ENCODE measurements around the gene IZUMO1R.

GRCh38 chr11:94200796-94201663 lies 72.4 kb downstream of the PANX1 start:
- RRBS = no CpG with 5 or more reads among the region's 5 CpGs

- RRBS = no CpG with 5 or more reads among the region's 7 CpGs
Observed at GRCh38 chr11:94304429-94304833, at the start of gene IZUMO1R. TSS of gene IZUMO1R (plus strand) at chr11:94304580.

- RRBS = no CpG with 5 or more reads among the region's 4 CpGs
Observed at GRCh38 chr11:94459173-94459676, 34.4 kb downstream of the MRE11 start.

GRCh38 chr11:94583928-94584663 lies 16.9 kb downstream of the PIWIL4 start:
- RRBS = no CpG with 5 or more reads among the region's 6 CpGs

DNA sequence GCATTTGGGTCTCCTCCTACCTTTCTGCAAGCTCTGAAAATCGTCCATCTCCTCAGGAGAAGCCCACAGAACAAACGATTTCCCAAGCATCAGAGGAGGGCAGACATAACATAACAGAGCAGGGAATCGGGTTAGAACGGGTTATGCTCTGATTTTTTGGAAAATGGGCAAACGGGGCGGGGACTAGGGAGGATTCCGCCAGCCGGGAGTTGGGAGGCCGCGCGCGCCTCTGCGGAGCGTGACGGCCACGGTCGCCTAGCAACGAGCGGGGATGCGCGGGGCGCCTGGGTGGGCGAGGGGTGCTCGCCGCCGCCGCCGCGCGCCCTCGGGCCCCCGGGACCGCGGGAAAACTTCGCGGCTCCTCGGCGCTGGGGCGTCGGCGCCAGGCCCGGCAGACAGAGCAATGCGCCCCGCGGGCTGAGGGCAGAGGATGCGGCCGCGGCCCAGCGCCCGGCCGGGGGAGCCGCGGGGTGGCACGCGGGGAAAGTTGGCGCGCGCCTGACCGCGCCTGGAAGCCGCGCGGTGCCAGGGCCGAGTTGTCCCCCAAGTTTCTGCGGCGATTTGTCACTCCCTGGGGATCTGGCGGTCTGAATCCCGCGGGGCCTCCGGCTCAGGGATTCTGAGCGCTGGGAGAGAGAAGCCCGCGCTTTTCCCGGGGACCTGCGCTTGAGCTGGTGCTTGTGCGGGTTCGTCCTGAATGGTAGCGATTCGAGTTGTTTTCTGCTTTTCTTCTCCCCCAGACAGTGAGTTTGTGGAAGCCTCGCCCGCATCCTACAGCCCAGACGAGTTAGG lies 27.8 kb upstream of the AMOTL1 start:
- RRBS = 1% methylated on average over 24 of the region's 82 CpGs

GRCh38 chr11:94796392-94796709 lies 28.2 kb downstream of the AMOTL1 start:
- RRBS = no CpG with 5 or more reads among the region's 4 CpGs

- RRBS = no CpG with 5 or more reads among the region's 14 CpGs
Observed at GRCh38 chr11:94821432-94821932, 53.3 kb downstream of the AMOTL1 start.

- RRBS = no CpG with 5 or more reads among the region's 4 CpGs
Observed at GRCh38 chr11:94831249-94831758, 63.1 kb downstream of the AMOTL1 start.

GRCh38 chr11:94853717-94854725 lies 85.9 kb downstream of the AMOTL1 start:
- RRBS = no CpG with 5 or more reads among the region's 14 CpGs

GRCh38 chr11:95108942-95109753 lies 19.5 kb downstream of the ENDOD1 start:
- RRBS = no CpG with 5 or more reads among the region's 7 CpGs

GRCh38 chr11:95128565-95128963 lies 38.9 kb downstream of the ENDOD1 start:
- RRBS = no CpG with 5 or more reads among the region's 4 CpGs

GRCh38 chr11:95129333-95129961 lies 39.8 kb downstream of the ENDOD1 start:
- RRBS = no CpG with 5 or more reads among the region's 5 CpGs

GRCh38 chr11:95229371-95229834 lies 1.6 kb downstream of the SESN3 start:
- RRBS = no CpG with 5 or more reads among the region's 6 CpGs

DNA sequence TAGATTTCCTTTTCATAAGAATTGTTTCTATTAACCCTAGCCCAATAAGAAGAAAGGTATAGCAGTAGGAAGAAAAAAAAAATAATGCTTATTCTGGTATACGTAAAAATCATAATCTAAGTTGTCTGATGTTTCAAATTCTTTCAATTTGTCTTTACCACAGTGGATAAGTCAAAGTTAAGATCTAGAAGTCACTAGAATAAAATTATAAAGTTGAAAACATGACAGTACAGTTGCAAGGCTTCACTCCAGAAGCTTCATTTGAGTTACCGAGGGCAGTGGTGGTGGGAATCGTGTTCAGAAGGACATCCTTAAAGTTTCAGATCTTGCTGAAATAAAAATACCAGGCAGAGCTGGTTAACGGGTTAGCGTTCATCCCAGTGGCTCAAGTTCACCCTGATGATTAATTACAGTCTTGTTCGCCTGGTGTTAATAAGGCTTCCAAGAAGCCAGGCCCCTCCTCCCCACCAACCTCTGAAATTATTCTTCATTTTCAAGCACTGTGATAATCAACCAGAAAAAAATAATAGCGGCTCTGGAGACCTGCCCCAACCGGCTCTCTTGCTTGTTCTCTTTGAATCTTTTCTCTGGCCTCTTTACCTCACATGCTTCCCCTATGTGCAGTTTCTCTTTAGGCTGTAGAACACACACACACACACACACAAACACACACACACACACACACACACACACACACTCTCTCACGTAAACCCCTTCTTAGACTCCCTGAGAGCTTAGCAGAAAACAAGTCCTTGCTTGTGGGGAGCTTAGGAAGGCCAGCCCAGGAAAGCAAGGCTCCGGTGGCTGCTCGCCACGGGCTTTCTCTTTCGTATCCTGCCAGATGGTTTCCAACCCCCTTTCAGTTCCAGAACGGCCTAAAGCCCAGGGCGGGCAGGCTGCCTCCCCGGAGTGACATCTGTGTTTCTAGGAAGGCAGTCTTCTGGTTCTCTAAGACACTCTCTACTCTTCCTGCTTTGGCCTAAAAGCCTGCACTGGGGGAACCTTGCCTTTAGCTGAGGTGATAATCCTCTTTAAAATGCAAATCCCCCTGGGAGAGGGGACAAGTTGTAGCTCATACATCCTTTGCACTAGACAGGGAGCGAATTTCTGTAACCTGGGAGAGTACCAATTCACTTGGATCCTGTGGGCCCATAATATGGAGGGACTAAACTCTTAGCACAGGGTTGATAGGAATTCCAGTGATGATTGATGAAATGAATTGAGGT lies 106.3 kb upstream of the SESN3 start:
- RRBS = 42% methylated on average over 7 of the region's 17 CpGs

DNA sequence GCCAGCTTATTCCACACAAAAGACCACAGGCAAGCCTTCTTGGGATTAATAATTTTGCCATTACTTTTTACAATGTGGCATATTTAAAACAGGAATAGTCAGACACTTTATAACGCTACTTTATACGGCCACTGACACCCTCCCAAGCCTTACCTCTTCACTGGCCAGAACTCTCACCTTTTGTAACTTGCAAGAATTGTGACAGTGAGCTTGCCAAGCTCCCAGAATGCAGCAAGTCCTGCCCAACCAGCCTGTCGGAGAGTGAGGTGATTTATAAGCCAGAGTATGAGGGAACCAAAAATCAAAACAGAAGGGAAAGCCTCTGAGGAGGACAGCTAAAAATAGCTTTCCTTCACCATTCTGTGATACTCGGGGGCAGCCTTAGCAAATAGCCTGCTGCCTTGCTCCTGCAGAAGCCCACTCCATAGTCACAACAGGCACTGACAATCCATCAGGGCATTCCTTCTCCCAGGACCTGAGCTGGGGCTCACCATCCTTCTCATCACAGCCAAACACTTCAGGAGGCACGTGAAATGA lies 229.7 kb downstream of the FAM76B start:
- RRBS = no CpG with 5 or more reads among the region's 5 CpGs

- RRBS = no CpG with 5 or more reads among the region's 3 CpGs
Observed at GRCh38 chr11:95688443-95688713, 101.2 kb downstream of the FAM76B start.

DNA sequence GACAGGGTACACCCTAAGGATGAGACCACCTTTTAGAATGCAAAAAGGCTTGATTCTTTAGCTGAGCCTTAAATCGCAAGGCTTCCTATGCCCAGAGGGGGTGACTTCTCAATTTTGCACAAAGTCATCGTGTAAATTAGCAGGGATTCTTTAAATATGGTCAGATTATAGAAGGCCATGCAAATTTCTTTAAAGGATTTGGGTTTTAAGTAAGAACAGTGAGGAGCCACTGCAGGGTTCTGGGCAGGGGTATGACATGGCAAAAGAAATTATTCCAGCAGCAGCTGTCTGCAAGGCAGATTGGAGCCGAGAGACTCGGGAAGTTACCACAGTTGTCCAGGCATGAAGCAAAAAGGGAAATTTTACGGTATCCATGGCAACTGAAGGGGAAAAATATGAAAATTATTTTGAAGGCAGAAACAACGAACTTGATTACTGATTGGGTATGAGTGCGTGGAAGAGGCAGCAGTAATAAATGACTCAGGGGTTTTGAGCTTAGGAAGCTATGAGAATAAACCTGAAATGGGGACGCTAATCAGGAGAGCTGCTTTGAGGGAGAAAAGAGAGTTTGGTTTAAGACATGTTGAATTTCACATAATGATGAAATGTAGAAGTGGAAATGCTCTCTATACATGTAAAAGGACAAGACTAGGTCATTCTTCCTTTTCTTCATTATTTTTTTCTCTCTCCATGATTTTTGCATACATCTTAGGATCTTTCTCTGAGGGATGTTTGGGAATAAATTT lies 91.6 kb downstream of the FAM76B start:
- RRBS = no CpG with 5 or more reads among the region's 8 CpGs

GRCh38 chr11:95794817-95795405 lies 4.6 kb downstream of the CEP57 start:
- RRBS = no CpG with 5 or more reads among the region's 2 CpGs

DNA sequence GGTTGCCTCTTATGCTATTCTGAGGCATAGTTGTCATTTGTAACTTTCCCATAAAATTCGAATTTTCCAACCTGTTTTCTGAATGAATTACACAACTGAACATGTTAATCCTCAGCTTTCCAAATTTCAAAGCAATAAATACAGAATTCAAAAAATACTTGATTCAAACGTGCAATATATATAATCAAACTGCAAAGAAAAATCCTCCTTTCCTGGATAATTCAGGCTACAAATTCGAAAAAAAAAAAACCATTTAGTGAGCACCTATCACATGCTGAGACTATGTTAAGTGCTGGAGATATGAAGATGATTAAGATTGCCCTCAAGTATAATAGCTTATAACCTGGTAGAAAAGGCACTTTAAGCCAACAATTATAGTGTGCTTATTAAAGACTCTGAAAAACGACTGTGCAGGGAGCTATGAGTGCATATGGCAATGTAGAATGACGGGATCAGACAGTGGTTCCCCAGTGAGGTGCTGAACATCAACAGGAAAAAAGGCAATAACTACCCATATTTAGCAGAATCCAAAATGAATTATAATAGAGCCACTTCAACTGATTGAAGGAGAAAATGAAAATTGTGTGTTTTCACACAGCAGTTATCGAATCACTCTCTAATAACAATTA lies 1.5 kb downstream of the MTMR2 start:
- RRBS = no CpG with 5 or more reads among the region's 6 CpGs

- RRBS = no CpG with 5 or more reads among the region's 3 CpGs
Observed at GRCh38 chr11:95991472-95991955, 67.6 kb upstream of the MTMR2 start.

Measured in BE2C (cell line).